Cardiac ventricle fibroblast (primary cell): ENCODE results near the genes FCER1G and TOMM40L.

DNA sequence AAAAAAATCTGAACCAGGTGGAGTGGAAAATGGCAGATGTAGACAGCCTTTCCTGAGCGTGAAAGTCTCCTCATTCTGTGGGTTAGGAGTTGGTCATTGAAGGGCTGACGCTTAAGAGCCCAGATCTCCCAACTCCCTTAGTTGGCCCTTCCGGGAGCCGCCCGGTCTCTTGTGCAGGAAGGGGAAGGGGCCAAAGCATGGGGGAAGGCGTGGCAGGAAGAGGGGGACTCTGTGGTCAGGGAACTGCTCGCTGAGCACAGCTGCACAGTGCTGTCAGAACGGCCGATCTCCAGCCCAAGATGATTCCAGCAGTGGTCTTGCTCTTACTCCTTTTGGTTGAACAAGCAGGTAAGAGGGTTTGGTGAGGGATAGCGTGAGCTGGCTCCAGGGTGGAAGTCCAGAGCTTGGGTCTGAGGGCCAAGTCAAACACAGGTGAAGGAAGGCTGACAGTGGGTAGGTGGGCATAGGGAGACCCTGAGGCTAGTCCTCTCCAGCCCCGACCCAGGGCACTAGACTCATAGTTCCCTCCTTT is at the start of gene FCER1G:
Gene FCER1G (plus strand): TSS at position 273 of the 532 bp plus-strand sequence.
- RAMPAGE, long total RNA, result no peak

- RAMPAGE, long total RNA, result no peak
These were observed 1.1 kb downstream of the APOA2 start for GRCh38 chr1:161222133-161222830.

- RAMPAGE, long total RNA, result no peak
These were observed at the start of gene TOMM40L for GRCh38 chr1:161225828-161226826. TOMM40L (plus strand) TSS chr1:161226060.

- RAMPAGE, long total RNA, result no peak
These were observed 388 bp upstream of the MPZ start for GRCh38 chr1:161310054-161310657.

DNA sequence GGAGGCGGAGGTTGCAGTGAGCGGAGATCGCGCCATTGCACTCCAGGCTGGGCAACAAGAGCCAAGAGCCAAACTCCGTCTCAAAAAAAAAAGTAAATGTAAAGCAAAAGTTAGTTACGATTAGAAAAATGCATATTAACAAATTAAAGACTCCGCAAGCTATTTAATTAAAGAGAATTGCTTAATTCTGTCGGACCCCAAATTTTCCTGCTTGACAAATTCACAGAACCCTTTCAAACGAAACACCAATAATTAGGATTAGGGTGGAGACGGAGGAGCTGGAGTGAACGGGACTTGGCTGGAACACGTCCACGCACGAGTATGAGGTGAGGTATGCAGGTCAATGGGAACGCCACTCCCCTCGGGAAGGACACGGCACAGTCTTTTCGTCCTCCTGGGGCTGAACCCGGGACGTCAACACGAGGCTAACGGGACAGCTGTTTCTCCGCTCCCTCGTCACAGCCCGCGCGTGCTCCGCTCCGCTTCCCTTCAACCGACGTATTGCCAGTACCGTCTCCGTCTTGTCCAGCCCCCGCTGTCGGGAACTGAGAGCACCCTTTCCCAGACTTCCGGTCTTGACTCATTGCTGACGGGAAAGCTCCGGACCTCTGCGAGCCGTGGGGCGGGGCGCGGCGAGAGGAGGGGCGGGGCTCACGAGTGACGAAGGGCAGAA is 21.9 kb upstream of the CFAP126 start:
- RAMPAGE, long total RNA, result no peak

GRCh38 chr1:161430628-161430885 is 62.9 kb upstream of the CFAP126 start:
- RAMPAGE, long total RNA, result no peak

DNA sequence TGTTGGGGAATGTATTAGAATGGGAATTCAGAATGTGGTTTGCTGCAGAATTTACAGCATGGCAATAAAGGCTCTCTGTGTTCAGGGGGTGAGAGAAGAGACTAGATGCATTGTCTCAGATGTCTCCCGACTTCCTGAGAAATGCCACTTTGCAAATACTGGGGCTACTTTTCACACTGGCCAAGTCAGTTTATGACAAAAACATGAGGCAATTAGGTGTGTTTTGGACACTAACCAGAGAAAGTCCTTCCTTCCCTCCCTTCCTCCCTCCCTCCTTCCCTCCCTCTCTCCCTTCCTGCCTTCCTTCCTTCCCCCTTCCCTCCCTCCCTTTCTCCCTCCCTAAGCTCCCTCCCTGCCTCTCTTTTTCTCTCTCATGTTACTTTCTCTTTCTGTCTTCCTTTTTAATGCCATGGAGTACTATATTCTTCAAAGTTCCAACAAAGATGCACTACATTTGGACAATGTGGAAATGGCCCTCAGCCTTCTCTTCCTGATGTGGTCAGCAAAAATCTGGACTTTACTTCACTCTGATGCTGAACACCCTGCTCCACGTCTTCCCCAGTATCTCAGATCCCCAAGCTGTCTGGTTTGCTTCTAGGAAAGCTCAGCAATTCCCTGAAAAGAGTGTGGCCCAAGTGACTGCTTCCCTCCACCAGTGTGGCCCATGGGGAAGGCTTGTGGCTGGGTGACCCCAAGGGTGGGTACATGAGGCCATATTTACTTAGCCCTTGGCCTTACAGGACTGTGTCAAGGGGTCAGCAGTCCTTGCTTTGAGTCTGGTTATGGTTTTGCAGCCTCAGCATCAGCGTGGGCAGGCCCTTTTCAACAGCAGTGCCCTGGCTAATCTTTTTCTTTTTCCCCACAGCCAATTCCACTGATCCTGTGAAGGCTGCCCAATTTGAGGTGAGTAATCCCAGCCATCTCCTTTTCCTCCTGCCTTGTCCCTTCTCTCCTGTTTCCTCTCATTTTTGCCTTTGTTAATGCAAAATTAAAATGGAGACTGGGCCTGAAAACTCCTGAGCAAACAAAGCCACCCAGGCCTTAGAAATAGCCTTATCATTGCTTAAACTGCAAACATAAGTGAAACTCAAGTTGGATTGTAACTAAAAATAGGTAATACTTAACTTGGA is 8.1 kb downstream of the FCGR2A start:
- RAMPAGE, long total RNA, result no peak

GRCh38 chr1:161831685-161831971 is 65.5 kb downstream of the ATF6 start:
- RAMPAGE, long total RNA, result no peak

- RAMPAGE, long total RNA, result no peak
These were observed 98.7 kb downstream of the NOS1AP start for GRCh38 chr1:162168080-162168613.

GRCh38 chr1:162247135-162247817 is 129.4 kb downstream of the SPATA46 start:
- RAMPAGE, long total RNA, result no peak

GRCh38 chr1:162360786-162361438 is 15.7 kb downstream of the SPATA46 start:
- RAMPAGE, long total RNA, result no peak

- RAMPAGE, long total RNA, result no peak
These were observed 9.7 kb downstream of the SPATA46 start for GRCh38 chr1:162366671-162367617.

- RAMPAGE, long total RNA, result no peak
These were observed 2.4 kb downstream of the UHMK1 start for GRCh38 chr1:162499972-162500365.

GRCh38 chr1:162587383-162587880 is 25.9 kb downstream of the UAP1 start:
- RAMPAGE, long total RNA, result no peak

GRCh38 chr1:162631488-162631916 is 762 bp upstream of the DDR2 start:
- RAMPAGE, long total RNA, result no peak

DNA sequence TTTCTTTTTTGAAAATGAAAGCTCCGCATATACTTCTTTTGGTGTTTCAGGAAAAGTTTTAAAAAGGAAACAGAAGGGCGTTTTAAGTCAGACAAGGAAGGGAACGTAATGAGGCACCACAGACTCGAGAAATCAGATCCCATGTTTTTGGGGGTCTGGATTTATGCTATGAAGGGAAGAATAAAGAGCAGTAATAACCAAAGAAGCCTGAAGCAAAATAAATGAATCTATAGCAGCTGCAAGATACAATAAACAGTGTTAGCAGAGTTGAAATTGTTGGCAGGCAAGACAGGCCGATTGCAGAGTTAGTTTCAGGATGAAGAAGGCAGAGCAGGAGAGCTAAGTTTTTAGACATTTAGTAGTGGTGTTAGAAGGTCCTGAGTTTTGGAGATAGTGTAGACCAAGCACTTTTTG is 408 bp downstream of the DDR2 start:
- RAMPAGE, long total RNA, result no peak

DNA sequence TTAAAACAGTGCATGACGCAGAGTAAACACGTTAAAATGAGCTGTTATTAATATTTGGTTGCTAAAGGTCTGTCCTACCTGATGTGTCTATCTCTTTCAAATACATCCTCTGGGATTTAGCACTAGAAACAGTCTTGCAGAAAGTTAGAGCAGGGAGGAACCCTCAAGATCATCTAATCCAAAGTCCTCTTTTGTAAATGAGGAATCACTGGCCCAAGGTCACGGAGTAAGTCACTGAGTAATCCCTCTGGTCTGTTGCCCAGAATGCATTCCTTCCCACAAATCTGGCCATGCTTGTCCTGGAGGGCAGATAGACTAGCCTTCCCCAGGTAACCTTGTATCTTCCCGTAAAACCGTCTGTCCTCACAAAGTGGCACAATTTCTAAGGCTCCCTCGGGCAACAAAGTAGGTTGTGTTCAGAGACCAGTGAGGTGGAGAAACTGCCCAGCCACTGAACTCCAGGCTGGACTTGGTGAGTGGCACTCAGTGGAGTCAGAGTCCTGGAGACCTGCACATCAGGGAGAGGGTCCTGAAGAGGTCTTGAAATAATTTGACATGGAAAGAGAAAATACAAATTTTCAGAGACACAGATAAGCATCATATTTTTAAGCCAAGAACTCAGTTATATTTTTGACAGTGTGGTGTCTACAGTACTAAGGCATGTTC is 46.2 kb downstream of the DDR2 start:
- RAMPAGE, long total RNA, result no peak

- RAMPAGE, long total RNA, result no peak
These were observed 49.9 kb upstream of the HSD17B7 start for GRCh38 chr1:162740486-162741176.

GRCh38 chr1:164561602-164561886 is 2.6 kb downstream of the PBX1 start:
- RAMPAGE, long total RNA, result no peak

DNA sequence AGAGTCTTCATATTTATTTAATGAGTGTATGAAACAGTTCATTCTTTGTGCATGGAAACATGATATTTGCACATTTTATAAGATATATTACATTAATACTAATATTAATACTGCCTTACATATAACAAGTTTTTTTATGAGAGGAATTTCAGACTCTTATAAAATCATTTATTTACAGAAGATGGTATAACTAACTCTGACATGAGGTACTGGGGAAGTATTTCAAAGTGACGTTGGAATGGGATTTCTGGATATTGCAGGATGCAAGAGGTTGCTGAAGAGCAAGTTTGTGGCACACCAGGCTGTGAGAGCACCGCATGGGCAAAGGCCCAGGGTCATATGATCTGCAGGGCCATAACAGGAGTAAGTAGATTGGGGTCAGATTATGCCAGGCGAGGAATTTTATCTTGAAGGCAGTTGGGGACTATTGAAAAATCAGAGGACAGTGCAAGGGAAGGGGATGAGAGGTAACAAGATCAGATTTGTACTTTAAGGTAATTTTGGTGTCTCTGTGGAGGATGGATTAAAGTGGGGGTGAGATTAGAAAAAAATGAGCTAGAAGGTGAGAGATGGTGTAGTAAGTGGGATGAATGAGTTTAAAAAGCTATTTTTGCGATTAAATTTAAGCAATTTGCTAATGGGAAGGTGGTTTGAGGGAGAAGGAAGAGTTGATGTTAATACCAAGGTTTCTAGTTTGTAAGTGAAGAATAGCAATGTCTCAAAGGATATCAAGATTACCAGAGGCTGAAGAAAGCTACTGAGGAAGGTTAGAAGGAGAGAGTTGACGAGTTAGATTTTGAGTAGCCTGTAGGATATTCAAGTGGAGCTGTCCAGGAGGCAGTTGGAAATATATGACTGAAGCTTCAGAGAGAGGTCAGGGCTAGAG is 48.0 kb downstream of the PBX1 start:
- RAMPAGE, long total RNA, result no peak